ENCODE measurements around a stretch of chr11.

GRCh38 chr11:121035300-121035839, 11.5 kb downstream of the TBCEL start:
- RRBS: no CpG with 5 or more reads among the region's 4 CpGs

DNA sequence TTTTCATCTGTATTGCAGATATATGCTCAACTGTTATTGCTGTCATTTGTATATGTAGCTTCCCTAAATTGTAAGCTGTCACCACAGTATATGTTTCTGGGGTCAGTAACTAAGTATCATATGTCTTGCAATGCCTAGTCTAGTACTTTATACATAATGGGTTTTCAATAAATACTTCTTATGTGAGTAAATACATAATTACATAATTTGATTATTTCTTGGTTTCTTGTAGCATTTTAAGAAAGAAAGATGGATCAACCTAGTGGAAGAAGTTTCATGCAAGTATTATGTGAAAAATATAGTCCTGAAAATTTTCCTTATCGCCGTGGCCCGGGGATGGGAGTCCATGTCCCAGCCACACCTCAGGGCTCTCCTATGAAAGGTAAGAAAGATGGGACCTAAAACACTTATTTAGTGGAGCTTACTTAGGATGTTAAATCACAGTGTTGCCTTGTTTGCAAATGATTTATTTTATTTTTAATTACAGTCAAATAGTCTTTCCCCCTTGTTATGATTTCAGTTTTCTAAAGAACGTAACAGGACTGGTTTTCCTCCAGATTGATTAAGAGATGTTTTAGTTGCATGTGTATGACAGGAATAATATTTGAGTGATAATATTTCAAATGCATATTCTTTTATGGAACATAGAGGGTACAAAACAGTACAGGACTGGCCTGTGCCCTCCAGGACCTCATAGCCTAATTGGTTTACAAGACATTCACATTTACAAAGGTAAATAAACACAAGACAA, 21.7 kb downstream of the TBCEL start:
- RRBS: no CpG with 5 or more reads among the region's 4 CpGs

- RRBS: no CpG with 5 or more reads among the region's 5 CpGs
Measured at GRCh38 chr11:121448251-121449017, 3.7 kb upstream of the SORL1 start.

- RRBS: no CpG with 5 or more reads among the region's 26 CpGs
Measured at GRCh38 chr11:121478702-121479313, 26.7 kb downstream of the SORL1 start.

DNA sequence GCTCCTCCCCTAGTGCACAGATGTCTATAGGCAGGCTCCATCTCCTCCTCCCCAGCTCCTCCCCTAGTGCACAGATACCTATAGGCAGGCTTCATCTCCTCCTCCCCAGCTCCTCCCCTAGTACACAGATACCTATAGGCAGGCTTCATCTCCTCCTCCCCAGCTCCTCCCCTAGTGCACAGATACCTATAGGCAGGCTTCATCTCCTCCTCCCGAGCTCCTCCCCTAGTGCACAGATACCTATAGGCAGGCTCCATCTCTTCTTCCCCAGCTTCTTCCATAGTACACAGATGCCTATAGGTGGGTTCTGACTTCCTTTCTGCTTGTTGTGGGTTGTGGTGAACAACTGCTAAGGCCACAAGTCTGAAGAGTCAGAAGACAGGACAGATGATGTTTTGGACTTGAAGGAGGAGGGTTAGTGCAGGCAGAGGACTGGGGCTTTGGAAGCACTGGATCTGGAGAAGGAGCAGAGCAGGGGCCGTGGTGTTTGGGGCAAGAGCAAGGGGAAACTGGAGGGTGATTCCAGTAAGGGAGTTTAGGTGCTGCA, 29.7 kb downstream of the SORL1 start:
- RRBS: no CpG with 5 or more reads among the region's 2 CpGs

DNA sequence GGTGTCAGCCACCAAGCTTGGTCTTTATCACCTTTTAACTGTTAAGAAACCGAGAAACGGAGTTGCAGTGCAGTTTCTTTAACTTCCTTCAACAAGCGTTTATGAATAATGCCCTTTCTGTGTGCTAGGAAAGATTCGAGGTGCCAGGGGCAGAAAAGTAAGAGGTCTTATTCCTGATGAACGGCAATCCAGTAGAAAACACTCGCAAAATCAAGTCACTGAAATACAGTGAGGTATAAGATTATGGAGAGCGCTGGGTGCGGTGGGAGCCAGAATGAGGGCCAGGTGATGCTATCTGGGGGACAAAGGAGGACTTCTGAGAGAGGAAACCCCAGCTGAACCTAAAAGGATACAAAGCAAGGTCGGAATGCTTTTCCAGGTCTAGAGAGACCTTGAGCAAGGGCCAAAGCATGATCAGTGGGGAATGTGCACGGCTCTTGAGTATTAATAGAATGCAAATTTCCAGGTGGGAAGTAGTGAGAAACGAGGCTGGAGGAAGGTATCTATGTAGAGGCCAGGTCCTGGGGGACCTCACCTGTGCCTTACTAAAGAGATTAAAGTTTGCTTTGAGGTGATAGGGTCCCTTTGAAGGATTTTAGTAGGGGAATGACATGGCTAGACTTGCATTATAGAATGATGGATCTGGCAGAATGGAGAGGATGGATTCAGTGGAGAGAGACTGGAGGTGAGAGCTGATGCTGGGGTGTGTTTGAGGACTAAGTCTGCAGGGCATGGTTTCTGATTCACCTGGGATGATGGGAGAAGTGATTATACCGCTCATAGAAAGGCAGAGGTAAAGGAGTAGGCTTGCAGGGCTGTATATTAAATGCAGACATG, 84.8 kb downstream of the SORL1 start:
- RRBS: no CpG with 5 or more reads among the region's 12 CpGs

- RRBS: no CpG with 5 or more reads among the region's 11 CpGs
Measured at GRCh38 chr11:121553712-121554268, 101.7 kb downstream of the SORL1 start.

DNA sequence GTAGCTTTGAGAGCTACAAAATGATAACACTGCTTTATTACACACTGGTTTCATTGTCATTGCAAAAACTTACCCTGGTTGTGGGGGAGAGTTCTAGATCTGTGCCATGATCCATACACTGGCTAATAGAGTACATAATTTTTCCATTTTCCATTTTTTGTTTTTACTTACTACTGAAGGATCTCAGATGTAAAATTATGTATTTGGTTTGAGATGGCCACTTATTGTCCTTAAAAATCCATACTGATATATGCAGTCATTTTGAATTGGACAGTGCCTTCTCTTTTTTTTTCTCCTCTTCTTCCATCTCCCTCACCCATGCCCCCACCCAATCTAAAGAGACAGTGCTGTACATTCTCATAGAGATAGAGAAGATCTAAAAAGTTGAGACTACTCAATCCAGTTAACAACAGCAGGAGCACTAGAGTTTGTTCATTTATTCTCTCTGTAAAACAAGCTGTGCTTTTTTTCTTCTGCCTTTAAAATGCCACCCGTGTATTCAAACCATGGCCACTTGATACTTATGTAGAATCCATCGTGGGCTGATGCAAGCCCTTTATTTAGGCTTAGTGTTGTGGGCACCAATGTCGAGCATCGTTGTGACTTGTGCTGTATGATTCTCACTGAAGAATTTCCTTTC, 178.3 kb downstream of the SORL1 start:
- RRBS: no CpG with 5 or more reads among the region's 4 CpGs

DNA sequence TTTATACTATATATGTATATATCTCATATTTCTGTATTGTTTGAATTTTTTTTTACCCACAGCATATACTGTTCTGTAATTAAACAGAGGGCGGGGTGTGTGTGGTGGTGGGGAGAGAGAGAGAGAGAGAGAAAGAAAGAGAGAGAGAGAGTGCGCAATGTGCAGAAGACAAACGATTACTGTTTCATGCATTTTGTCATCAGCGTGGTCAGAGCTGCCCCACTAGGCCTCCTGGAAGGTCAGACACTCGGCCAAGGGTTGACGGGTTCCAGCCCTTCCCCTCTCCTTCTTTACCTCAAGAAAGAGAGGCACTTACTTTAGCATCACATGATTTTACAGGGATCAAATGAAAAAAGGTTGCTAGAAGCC, 269.8 kb downstream of the SORL1 start:
- RRBS: no CpG with 5 or more reads among the region's 6 CpGs

GRCh38 chr11:121887597-121888020, 228.4 kb downstream of the BLID start:
- RRBS: no CpG with 5 or more reads among the region's 2 CpGs

- RRBS: no CpG with 5 or more reads among the region's 1 CpG
Measured at GRCh38 chr11:122085297-122085697, 30.7 kb downstream of the BLID start.

DNA sequence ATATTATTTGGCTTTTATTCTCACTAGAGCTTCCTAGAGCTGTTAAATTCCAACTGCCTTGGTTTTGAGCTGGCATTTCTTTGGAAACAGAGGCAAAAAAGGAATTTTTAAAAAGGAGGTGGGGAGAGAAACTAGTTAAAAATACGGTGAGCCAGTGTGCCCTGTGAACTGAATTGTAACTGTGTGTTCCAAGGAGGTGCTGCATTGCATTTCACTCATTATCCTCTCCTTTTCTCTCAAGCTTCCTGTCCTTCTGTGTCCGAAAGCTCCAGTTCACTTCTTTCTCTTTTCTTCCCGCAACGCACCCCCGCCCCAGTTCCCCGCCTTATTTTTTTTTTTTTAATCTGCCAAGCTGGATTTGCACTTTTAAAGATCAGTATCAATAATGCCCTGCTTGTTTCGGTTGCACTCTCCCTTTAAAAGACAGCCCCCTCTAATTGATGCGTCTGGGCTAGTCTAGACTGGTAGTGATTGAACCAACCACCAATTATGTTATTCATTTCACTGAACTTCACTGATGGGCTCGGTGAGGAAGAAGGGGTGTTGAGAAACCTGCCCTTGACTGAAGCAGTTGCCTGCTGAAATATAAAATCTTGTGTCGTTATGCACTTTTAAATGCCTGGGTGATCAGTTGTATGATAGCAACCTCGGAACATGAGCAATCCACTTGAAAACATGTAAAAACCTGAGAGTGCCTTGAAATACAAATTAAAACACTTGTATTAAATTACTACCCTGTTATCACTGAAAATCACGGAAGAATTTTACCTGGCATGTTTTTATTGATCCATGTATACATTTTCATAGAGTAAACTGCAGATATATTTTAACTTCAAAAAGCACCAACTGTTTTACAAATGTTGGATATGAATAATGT, 18.4 kb downstream of the BLID start:
- RRBS: no CpG with 5 or more reads among the region's 12 CpGs

GRCh38 chr11:122100073-122101121, 15.6 kb downstream of the BLID start:
- RRBS: no CpG with 5 or more reads among the region's 35 CpGs

GRCh38 chr11:122157484-122157911, 41.5 kb upstream of the BLID start:
- RRBS: no CpG with 5 or more reads among the region's 4 CpGs

- RRBS: no CpG with 5 or more reads among the region's 5 CpGs
Measured at GRCh38 chr11:122422494-122423155, 232.9 kb upstream of the UBASH3B start.

DNA sequence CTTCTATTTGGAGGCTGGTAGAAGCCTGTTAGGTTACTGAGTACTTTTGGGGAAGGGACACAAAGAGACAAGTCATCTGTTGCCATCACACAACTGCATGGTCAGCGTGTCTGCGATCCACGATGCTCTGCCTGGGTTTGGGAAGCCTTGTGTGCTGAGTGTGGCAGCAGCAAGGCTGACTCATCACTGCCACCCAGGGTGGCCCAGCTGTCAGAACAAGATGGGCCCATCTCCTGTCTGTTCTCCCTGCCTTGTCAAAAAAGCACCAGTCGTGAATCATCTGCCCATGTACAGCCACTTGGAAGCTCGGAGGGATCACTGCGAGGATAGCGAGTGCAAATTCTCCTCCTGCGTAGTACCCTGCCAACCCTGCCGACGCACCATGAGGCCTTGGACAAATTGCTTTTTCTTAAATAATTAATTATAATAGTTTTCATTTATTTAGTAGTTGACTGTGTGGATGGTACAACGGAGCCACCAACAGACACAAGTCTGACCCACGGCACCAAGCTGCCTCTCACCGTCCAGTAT, 26.3 kb downstream of the UBASH3B start:
- RRBS: no CpG with 5 or more reads among the region's 13 CpGs

DNA sequence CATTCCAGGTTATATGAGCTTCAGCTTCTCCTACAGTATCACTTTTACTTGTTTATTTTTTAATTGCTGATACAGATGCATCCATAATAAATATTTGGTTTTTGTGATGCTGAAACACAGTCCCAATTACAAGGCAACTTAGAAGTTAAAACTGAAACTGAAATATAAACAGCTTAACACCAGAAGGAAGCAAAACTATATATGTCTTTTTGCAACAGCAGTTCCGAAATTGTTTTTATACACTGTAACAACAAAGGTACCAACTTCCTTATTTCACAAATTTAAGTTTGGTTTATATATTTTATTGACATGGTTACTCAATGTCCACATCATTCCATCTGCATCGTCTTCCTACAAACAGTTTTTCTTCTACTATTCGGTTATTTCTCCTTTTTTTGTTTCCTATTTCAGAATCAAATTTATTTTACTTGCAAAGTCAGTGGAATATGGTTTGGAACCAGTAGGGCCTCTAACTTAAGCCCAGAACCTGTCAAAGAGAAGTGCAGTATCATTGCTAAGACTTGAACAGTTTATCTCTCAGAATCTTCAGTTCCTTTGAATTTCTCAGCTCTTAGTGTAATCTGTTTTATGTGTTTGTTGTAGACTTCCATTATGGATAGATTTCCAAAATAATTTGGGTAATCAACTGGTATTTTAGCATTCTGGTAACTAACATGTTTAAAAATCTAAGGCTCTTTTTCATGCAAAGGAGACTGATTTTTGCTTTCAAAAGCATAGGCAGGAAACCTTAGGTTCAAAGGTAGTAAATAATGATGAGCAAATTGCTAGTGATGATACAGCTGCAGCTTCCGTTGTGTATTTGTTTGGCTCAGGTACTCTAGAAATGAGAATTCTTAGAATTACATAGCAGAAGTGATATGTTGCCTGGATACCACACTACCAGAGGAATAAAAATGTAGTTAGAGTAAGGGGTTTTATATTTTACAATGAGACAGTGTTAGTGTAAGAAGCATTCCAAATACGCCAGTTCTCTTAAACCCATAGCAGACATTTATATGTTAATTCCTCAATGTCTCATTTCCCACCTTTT, 8.2 kb upstream of the HSPA8 start:
- RRBS: no CpG with 5 or more reads among the region's 5 CpGs

GRCh38 chr11:123072306-123072673, 10.4 kb upstream of the HSPA8 start:
- RRBS: no CpG with 5 or more reads among the region's 2 CpGs

DNA sequence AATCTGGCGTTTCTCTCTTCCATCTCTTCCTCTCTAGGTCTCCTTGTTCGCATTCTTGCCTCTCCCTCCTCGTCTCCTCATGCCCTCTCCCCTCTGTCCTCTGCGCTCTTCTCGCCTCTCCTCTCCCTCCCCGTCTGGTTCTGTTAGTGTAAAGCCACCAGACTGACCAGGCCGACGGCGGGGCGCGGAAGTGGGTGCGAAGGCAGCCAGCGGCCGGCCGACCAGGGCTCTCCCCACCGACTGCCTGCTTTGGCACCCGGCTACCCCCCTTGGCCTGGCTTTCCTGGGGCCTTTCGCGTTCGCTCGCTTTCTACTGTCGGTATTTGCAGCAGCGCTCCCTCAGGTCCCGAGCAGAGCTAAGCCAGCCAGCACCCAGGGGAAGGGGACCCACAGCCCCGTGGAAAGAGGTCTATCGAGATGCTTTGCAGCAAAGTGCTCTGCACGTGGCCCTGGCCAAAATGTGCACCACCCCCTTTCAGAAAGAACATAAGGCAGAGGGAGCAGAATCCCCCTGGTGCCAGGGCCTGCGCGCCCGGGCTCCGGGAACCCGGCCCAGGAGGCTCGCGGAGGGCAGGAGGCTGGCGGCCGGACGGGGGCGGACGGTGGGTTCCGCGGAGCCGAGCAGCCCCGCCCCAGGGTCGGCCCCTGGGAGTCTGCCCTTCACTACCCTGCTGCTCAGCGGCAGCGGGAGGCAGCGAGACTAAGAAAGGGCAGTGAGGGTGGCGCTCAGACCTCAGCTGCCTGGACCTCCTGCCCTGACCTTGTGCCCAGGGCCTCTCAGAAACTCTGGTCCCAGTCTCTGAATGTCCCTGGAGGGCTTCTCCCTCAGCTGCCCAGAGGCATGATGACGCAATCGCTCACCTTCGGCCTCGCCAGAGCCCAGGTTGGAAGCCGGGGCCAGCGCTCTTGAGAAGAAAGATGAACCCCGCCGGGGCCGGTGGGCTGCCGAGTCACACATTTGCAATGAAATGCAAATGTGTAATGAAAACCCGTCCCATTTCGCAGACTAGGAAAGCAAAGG, 900 bp upstream of the CLMP start:
- RRBS: 27% methylated on average over 2 of the region's 60 CpGs

- RRBS: 3% methylated on average over 19 of the region's 49 CpGs
Measured at GRCh38 chr11:123301656-123302345, 106.8 kb upstream of the CLMP start.